ENCODE measurements around the genes ARMC2 and CDC40.

- RRBS = 7% methylated on average over 36 of the region's 77 CpGs
Observed at GRCh38 chr6:108847897-108849106, at the start of gene ARMC2. TSS of gene ARMC2 (plus strand) at chr6:108848422.

DNA sequence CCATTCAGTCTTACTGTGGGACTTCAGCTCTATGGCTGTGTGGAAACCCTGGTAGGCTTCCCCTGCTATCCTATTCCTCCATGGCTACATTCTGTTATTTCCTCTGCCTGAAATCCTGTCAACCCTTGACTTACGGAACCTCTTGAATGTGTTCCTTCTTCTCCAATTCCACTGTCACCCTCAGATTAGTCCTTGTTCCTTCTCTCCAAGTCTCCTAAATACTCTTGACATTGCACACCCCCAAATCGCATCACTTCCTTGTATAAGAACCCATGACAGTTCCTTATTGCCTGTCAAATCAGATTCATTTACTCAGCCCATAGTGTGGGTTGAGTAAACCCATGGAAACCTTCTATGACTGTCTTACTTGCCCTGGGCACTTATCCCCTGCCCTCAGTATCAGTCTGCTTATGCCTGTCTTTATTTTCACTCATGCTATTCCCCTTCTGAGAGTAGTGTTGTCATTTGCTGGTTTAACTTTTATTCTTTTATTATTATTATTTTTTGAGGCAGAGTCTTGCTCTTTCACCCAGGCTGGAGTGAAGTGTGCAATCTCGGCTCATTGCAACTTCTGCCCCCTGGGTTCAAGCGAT is 40.5 kb downstream of the ARMC2 start:
- RRBS = no CpG with 5 or more reads among the region's 4 CpGs

DNA sequence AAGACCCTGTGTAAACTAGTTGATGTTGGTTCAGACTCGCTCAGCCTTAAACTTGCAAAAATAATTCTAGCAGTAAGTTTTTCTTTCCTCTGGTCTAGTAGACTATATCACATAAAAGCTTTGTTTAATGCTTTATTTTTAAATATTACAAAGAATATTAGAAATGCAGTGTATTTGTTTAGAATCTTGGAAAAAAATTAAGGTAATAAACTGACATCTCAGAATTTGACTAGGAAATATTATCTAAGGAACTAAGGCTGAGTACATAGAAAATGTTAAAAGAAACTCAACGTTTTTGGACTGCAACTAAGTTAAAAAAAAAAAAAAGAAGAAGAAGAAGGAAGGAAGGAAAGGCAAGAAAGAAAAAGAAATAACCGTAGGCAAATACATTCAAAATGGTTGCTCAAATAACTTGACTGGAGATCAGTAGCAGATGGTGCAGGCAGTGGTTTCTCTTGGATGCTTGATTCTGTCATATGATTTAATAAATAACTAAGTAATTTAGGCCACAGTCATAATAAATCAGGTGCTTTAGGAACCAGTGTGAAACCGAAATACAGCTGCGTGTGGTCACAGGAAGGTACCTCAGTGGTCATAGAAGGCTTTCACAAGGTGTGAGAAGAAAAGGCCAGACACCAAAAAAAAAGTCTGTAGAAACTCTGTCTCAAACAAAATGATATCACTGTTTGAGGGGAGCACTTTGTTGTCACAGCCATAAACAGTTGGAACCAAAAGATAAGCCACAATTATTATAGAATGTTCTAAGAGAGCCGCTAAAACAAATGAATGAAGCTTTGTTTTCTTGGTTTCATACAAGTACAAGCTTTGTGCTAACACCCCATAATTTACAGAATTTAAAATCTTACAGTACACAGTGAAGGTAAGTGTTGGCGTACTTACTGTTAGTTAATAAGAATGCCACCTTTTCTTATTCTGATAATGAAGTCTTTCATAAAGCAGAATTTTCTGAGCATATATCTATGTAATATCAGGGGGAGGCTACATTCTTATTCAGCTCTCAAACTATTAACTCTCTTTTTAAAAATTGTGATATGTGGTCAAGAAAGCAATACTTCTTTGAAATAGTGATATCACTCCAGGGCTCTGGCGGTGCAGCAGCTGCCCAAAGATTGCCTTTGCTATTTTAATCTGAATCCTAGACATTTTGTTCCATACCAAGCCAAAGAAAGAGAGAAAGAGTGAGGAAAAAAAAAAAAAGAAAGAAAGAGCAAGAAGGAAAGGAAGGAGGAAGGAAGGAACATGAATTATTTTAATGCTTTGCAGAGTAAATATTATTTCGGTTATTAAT is 56.6 kb downstream of the ARMC2 start:
- RRBS = no CpG with 5 or more reads among the region's 9 CpGs

DNA sequence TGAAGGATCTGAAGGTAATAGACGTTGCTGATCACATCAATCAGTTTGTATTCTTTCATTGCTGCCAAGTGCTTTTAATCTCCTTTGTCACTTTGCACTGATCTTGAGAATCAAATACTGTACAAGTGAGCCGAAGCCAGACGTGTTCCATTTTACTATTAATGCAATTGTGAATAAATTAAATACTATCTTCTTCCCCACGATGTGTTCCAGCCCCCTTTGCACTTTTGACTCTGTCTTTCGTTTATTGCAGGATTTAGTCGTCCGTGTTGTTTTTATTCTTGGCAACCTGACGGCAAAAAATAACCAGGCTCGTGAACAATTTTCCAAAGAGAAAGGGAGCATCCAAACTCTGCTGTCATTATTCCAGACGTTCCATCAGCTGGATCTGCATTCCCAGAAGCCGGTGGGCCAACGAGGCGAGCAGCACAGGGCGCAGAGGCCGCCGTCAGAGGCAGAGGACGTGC is 104.6 kb downstream of the ARMC2 start:
- RRBS = 99% methylated on average over 4 of the region's 17 CpGs

DNA sequence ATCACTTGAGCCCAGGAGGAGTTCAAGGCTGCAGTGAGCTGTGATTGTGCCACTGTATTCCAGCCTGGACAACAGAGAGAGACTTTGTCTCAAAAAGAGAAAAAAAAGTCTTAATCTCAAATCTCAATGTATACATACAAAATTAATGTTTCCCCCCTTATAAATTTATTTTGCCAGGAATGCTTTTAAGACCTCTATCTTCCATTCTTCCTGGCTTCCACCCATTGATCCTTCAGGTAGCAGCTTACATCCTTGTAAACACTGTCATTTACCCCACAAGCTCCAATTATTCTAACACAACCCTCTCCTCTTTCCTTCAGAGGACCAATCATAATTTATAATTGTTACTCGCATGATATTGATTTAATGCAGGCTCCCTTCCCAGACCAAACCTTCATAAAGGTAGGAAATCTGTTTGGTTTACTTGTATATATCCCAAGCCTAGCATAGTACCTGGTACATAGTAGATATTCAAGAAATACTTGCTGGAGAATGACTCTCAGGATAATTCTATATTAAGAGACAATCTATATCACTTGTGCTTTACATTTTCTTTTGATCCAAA is 98.9 kb downstream of the SESN1 start:
- RRBS = no CpG with 5 or more reads among the region's 1 CpG

GRCh38 chr6:109008291-109009372 is 86.0 kb downstream of the SESN1 start:
- RRBS = 2% methylated on average over 9 of the region's 39 CpGs

- RRBS = no CpG with 5 or more reads among the region's 9 CpGs
Observed at GRCh38 chr6:109230405-109231046, 135.2 kb downstream of the CEP57L1 start.

GRCh38 chr6:109255837-109256569 is 126.3 kb downstream of the CD164 start:
- RRBS = no CpG with 5 or more reads among the region's 3 CpGs

- RRBS = no CpG with 5 or more reads among the region's 5 CpGs
Observed at GRCh38 chr6:109295456-109295951, 86.8 kb downstream of the CD164 start.

DNA sequence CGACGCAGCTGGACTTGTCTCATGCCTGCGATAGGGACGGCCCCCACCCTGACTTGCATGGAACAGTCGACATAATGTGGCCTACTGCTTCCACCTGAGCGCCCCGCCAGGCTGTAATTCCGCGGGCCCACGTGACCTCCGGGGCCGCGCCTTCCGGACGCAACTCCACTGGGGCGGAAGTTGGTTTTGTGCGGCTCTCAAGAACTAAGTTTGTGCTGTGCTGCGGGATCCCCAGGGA is 350 bp upstream of the CD164 start:
- RRBS = no CpG with 5 or more reads among the region's 18 CpGs

DNA sequence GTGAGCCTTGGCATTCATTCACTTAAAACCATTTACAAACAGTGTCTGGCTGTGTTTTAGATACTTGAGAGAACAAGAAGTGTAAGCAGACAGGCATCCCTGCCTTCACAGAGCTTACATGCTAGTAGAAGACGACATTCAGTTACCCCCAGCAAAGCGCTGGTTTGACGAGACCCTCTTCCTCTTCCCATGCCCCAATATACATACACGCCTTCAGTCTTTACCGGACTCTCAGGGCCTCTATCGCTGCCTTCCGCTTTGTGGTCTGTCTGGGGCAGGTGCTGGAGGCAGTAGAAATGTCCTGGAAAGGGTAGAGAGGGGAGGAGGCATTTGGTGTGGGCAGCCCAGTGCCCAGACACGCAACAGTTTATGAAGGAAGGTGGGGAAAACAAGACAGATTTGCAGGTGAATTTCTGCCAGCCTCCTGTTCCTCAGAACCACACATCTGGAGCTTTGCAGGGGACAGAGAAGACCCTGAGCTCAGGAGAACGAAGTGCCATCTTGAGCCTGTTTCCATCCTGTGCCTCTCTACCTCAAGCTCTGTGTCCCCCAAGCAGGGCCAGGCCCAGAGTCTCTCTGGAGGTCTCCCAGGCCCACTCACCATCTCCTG is 6.1 kb downstream of the SMPD2 start:
- RRBS = no CpG with 5 or more reads among the region's 9 CpGs

- RRBS = no CpG with 5 or more reads among the region's 5 CpGs
Observed at GRCh38 chr6:109491223-109491954, 8.4 kb upstream of the ZBTB24 start.

- RRBS = no CpG with 5 or more reads among the region's 20 CpGs
Observed at GRCh38 chr6:109678520-109679851, 12.0 kb downstream of the AK9 start.

DNA sequence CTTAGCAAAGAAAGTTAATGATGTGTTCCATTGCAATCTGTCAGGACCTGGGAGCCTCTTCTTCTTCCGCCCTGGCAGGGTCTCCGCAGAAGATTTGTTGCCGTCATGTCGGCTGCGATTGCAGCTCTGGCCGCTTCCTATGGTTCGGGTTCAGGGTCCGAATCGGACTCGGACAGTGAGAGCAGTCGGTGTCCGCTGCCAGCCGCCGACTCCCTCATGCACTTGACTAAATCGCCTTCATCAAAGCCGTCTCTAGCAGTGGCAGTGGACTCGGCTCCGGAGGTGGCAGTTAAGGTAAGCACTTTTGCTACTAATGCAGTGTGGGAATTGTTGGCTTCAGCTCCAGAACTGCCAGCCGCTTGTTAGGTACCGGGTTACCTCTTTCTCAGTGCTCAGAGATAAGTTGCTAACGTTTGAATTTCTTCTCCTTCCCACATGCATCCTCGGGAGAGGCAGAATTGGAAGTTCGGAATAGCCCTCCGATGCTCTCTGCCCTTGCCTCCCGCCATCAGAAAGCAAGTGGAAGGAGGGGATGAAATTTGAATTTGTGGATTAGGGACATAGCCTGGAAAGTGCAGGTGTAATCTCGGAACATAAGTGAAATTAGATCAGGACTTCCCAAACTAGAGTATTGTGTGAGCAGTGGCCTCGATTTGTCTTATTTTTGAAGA is at the start of gene CDC40:
Gene CDC40 (plus strand): TSS at position 88 of the 671 bp plus-strand sequence.
- RRBS = 3% methylated on average over 3 of the region's 27 CpGs

DNA sequence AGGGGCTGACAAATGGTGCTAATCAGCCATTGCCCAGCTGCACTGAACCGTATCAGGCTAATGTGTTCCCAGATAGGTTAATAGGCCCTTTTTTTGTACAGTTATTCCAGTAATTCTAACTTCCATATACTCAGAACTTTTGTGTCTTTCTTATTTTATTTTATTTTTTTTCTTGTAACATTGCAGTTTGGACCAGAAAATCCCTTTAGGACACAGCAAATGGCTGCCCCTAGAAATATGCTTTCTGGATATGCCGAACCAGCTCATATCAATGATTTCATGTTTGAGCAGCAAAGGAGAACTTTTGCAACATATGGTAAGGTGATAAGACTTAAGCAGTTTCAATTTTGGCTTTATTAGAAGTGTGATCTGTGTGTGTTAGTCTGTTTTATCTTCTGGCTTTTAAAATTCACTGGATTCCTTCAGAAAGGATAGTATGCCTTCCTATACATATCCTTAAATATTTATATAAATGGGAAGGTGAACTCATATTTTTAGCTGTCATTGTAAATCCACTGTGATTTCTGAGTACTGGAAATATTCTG is 21.2 kb downstream of the CDC40 start:
- RRBS = no CpG with 5 or more reads among the region's 2 CpGs

DNA sequence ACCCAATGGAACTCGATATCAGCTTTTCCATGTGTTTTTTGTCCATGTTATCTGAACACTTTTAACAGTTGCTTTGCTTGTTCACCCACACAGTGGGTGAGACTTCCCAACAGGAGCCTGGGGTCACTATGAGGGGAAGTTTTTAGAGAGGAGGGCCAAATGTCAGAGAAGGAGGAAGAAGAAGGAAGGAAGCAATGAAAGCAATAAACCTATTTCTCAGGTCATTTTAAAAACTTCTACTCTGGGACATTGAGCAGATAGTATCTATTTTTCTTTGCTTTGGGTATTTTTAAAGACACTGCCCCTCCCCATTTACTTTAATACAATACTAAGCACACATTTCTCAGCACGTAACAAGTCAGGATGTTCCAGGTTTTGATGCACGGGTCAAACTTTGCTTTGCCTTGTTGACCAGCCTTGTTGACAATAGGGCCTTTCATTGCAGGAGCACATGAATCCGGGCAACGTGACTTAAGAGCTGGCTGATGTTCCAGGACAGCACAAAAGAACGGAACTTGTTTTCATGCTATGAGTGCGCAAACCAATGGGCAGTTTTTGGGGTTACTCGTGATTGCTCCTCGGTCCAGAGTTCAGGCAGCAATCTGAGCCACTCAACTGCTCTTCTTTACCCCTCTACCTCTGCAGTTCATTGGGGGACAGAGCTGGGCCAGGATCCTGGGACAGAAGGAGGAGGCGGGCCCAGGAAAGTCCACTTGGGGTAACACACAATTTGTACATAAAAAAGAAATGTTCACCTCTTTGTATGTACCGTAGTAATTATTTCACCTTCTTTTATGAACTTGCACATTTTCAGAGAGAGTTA is 78.5 kb upstream of the SLC22A16 start:
- RRBS = no CpG with 5 or more reads among the region's 11 CpGs

DNA sequence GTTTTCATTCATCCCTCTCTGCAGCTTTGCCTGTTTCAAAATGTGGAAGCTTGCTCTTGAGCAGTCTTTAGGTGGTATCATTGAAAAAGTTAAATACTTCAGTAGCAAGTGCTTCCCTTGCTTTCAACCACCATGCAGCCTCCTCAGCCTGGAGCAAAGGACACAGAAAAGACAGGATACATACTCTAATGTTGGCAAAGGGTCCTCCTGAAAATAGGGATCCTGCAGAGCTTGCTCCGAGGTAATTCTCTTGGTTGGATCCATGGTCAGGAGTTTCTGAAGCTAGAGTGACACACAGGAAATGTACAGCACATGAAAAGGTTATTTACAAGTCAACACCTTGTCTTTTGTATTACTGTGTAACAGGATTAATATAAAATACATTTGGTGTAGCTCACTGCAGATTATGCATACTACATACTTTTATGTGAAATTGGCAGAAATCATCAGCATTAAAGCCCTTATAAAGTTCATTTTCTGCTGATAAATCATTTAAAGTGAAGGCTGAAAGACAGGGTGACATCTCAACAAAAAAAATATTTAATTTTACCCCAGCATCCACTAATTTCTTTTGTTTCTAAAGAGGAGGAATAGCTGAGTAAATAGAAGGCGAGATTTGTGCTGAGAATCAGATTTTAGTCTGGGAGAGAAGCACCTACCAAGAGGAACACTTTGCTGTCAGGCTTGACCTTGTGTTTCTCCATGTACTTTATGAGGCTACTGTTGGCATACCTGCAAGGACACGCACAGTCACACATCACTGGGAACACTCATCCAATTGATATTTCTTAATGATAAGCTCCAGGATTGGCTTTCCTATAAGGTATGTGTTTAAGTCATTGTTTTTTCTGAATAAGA is 146.4 kb upstream of the SLC22A16 start:
- RRBS = no CpG with 5 or more reads among the region's 3 CpGs

DNA sequence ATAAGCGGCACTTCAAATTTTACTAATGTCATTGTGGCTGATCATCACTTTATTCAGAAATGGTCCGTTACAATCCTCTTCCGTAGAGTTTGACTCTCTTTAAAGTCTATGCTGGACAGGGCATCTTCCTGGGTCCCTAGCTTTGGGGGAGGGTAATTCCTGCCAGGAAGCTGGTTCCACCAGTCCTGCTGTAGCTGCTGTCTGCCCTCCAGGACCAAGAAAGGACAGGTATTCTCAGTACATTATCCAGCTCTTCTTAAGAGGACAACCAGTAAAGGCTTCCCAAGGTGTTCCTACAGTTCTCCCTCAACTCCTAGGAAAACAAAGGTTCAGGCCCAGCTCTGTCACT is 1.5 kb downstream of the CDK19 start:
- RRBS = no CpG with 5 or more reads among the region's 3 CpGs

- RRBS = no CpG with 5 or more reads among the region's 35 CpGs
Observed at GRCh38 chr6:110876138-110876932, 1.8 kb downstream of the AMD1 start.